ENCODE measurements around a stretch of chr11.

DNA sequence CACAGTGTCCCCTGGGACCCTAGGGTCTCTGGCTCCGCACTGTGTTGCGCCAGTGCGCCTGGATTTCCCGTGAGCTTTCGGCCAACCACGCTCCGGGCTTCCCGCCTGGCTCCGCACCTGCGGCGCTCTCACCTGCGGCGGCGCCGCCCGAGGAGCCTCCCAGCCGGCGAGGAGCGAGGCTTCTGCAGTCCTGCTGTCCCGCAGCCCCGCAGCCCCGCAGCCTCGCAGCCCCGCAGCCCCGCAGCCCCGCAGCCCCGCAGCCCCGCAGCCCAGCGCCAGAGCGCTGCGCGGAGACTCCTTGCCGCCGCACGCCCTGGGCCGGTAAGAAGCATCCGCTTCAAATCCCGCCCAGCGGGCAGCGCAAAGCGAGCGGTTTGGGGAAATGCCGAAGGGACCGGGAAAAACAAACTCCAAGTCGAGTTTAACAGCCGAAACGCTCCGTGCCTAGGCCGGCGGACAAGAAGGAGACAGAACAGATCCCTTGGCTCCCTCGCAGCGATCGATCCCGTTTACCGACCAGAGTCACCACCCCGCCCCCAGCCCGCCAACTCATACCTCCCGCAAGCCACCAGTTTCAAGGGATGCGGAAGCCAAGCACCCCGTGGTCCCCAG lies 875 bp downstream of the ALX4 start:
- PRO-cap = no peak

GRCh38 chr11:44557472-44557912 lies 8.0 kb upstream of the CD82 start:
- PRO-cap = no peak

DNA sequence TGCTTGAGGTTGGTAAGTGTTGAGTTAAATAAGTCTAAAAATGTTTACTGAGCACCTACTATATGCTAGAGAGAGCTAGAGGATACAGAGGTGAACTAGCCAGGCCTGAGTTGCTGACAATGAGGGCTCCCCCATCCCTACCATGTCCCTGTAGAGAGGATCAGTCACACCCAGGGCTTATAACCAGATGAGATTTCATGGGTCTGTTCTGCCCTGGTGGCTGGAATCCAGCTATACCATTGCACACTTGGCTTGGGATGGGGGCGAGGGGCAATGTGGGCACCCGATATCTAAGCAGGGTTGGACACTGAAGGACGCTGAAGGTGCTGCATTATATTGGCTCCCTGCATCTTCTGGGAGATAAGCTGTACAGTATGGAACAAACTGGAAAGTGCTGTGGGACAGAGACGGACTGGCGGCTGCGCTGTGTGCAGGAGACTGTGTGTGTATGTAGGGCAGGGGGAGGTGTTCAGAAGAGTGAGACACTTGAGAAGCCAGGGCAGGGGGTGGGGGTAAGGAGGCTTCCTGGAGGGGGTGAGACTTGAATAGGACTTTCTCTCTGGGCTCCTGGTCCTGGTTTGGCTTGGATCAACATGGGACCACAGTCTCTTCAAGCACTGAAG lies 1.6 kb downstream of the CD82 start:
- PRO-cap = no peak

DNA sequence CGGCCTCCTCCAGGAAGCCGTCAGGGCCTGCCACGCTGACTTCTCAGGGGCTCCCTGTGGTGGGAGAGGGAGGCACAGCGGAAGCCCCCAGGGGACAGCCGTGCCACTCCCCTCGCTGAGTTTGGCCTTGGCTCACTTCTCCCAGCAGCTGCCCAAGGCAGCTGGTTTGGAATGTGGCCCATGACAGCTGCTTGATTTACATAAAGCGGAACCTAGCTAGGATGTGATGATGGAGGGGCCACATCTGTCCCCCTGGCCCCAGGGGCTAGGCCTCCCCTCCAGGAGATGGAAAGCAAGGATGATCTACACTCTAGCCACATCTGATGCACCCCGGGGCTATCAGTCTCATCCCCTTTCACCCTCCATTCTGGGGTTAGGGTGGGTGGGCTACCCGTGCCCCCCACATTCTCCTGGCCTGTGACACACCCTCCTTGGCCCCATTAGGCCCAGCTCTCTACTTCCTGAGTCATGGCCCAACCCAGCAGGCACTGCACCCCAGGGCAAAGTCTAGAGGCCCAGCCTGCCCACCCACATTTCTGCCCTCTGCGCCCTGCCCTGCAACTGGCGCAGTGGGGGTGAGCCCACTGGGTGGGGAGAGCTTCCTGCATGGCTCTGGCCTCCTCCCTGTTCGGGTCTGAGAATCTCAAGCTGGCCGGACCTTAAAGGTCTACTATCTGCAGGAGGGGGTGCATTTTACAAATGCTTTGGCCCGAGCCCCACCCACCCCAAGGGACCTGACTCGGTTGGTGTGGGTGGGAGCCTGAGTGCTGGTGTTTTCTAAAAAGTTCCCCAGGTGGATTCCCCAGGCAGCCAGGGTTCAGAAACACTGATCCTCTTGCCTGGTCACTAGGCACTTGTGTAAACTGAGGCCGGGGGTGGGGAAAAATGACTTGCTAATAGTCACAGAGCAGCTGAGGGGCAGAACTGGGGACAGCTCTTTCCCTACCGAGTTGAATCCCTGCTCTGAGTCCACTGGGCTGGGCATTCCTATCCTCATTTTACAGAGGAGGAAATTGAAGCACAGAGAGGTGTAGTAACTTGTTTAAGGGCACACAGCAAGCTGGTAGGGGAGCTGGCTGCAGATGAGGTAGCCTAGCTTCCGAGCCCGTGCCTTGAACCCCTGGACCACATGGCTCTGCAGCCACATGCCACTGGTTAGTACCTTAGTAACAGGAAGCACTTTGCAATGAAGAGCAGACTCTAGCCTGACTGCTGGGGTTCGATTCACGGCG lies 36.0 kb downstream of the CD82 start:
- PRO-cap = no peak

DNA sequence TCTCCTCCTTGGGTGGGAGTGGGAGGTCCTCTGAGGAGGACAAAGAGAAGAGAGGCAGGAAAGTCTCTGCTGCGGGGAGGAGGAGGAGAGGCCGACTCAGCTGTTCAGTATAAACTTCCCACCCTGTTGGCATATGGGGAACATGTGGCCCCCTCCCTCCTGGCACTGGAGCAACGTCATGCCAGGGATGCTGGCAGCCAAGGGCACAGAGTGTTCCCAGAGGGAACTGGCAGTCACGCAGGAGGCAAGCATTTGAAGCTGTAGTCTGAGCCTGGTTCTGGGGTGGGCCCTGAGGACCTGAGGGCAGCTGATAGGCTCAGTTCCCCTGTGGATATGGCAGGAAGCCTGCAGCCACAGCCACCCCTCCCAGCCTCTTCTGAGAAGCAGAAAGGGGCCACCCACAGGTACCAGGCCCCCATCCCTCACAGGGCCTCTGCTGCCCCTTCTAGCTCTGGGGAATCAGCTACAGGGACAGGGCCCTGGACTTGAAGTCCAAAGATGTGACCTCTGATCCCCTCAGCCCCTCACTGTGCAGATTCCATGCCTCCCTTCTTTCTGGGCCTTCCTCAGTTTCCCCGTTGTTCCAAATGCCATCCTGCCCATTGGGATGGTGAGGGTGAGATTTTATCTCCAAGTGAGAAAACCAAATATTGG lies 67.0 kb upstream of the TSPAN18 start:
- PRO-cap = no peak

GRCh38 chr11:44760832-44761407 lies 34.2 kb downstream of the TSPAN18 start:
- PRO-cap = no peak

- PRO-cap = no peak
These were observed 54.1 kb downstream of the TSPAN18 start for GRCh38 chr11:44780818-44781341.

- PRO-cap = no peak
These were observed 77.9 kb downstream of the TSPAN18 start for GRCh38 chr11:44804642-44805061.

DNA sequence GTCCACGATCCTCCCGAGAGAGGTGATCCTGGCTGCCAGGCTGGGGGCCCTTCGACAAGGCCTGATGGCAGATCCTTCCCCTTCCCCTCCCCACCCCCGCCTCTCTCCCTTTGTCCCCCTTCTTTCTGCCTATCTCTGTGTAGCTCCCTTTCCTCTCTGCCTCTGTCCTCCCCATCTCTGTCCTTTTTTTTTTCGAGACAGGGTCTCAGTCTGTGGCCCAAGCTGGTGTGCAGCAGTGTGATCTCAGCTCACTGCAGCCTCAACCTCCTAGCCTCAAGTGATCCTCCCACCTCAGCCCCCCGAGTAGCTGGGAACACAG lies 38.9 kb downstream of the TP53I11 start:
- PRO-cap = no peak

DNA sequence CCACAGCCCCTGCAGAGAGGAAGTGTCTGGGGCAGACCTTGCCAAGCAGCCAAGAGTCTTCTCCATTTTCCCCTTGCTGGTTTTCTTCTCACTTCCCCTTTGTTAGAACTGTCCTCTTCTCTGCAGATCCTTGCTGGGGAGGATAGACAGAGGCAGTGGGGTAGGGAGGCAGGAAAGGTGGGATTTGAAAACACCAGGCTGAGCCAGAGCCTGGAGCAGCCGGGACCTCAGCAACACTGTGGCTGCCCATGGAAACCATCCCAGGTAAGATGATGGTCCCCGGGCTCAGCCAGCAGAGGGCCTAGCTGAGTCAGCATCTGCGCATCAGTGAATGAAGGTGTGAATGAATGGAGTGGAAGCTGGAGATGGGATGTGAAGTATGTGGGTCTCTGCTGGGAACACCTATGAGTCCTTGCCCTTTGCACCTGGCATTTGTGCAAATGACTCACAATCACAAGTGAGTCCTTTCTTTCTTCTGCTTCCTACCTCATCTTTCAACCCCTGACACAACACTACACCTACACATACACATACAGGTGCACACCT lies 63.0 kb upstream of the PRDM11 start:
- PRO-cap = no peak

DNA sequence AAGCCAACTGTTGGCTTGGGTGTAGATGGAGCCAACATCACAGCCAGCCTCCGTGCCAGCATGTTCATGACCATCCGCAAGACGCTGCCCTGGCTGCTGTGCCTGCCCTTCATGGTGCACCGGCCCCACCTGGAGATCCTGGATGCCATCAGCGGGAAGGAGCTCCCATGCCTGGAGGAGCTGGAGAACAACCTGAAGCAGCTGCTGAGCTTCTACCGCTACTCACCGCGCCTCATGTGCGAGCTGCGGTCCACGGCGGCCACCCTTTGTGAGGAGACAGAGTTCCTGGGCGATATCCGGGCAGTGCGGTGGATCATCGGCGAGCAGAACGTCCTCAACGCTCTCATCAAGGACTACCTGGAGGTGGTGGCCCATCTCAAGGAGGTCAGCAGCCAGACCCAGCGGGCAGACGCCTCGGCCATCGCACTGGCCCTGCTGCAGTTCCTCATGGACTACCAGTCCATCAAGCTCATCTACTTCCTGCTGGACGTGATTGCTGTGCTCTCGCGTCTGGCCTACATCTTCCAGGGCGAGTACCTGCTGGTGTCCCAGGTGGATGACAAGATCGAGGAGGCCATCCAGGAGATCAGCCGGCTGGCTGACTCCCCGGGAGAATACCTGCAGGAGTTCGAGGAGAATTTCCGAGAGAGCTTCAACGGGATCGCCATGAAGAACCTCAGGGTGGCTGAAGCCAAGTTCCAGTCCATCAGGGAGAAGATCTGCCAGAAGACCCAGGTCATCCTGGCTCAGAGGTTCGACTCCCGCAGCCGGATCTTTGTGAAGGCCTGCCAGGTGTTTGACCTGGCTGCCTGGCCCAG lies 59.1 kb downstream of the SYT13 start:
- PRO-cap = no peak

- PRO-cap = no peak
These were observed 124.5 kb upstream of the SYT13 start for GRCh38 chr11:45410621-45411144.

DNA sequence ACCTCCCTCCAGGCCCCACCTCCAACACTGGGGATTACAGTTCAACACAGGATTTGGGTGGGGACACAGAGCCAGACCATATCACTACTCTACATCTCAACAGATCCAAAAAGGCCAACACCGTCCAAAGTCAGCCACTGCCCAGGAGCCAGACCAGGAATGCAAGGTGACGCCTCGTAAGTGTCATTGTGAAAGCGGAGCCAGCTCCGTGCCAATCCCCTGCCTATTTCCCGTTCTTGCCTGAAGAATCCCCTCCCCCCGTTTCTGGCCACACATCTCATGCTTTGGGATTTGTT lies 6.3 kb upstream of the SLC35C1 start:
- PRO-cap = no peak

DNA sequence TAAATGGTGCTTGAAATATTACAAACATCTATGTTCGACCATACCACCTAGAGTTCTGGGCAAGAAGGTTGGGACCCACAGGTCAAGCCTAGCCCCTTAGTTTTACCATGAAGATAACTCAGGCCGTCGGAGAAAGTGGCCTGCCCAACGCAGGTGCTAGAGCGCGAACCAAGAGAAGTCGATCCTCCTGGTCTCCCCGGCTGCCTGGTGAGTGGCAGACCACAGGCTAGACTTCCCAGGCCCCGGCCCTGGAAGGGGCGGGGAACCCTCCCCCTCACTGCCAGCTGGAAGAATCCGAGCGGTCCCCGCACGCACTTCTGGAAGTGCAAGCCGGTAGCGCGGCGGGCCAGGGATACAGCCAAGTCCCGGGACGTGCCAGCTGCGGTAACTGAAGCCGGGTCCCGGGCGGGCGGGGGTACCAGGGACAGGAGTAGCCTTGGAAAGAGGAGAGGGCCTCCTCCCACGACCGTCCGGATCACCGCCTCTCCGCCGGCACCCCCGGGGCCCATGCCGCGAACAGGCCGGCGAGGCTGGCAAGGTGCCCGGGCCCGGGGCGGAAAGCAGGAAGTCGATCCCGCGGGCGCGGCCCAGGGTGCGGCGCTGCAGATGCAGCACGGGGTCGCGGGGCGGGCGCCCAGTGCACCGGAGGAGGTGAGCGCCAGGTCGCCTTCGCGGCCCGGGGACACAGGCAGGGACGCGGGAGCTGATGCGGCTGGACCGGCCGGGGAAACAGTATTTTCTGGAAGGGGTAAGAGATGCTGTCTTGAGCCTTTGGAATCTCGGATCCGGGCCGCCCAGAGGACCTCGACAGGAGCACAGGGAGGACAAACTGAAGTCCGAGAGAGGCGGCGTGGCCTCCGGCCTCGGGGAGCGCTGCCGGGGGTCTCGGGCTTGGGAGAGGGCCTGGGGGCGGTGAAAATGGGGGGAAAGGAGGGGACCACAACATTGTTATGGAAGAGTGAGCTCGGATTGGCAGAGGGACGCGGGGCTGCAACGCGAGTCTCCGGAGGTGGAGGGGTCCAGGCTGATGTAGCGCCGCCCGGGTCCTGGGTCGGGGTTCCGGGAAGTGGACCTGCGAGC lies 839 bp upstream of the SLC35C1 start:
- PRO-cap = bidirectional peak, plus-strand start at position 637 of the sequence, minus-strand start at position 491 of the sequence

GRCh38 chr11:45848524-45849352 lies 1.5 kb downstream of the CRY2 start:
- PRO-cap = no peak

DNA sequence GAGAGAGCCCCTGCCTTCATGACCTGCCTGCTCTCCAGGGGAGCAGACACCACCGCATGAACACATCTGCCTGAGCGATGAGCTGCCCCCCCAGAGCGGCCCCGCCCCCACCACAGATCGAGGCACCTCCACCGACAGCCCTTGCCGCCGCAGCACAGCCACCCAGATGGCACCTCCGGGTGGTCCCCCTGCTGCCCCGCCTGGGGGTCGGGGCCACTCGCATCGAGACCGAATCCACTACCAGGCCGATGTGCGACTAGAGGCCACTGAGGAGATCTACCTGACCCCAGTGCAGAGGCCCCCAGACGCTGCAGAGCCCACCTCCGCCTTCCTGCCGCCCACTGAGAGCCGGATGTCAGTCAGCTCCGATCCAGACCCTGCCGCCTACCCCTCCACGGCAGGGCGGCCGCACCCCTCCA lies 4.7 kb downstream of the FREY1 start:
- PRO-cap = no peak

DNA sequence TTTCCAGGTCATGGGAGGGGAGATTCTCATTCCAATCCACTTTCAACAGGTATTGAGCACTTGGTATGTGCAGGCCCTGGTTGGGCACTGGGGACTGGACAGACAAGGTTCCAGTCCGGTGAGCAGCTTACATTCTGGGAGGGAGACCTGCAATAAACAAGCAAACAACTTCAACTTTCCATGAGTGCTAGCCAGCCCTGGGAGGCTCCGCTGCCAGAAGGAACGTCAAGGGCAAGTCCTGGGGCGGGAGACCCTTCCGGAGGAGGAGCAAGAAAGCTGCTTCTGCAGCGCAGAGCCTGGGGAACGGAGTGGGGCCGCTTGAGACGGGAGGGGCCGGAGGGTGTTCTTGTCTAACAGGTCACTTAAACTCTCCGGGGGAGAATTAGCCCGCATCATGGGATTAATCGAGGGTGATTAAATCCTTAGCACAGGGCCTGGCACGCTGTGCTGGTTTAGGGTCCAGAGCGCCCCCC lies 957 bp upstream of the LARGE2 start:
- PRO-cap = no peak

DNA sequence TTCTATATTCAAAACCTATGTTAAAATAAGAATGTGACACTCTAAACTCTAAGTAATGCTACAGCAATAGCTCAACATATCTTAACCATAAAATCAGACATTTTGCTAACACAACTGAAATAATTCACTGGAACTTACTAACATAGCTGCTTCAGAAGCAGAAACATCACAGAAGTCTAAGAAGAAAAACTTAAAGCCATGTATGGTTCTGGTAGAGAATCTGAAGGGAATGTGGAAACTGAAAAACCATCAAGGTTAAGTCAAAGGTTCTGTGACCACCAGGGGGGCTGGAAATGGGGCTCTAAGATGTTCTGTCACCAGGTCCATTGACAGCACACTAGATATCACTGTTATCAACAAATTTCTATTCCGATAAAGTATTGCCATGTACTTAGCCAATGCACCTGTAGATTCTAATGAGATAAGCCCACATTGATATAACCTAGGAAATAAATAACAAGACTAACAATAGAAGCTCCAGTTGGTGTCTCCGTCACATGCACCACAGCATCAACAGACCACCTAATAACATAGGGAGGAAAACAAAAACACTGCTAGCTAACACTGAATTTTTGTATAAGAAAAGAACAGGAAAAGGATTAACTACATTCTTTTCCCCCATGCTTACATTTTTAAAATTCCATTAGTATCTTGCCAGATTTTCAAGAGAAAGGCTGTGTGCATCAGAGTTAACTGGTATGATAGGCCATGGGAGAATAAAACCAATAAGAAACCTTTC lies 78.7 kb downstream of the LARGE2 start:
- PRO-cap = no peak

- PRO-cap = no peak
These were observed 24.6 kb downstream of the PHF21A start for GRCh38 chr11:46096498-46097294.

GRCh38 chr11:46122786-46123260 lies 1.6 kb upstream of the PHF21A start:
- PRO-cap = no peak

Data from colonic mucosa (tissue), 1 donor.